Kidney epithelial cell (primary cell): ENCODE data around the gene OR2V2.

DNA sequence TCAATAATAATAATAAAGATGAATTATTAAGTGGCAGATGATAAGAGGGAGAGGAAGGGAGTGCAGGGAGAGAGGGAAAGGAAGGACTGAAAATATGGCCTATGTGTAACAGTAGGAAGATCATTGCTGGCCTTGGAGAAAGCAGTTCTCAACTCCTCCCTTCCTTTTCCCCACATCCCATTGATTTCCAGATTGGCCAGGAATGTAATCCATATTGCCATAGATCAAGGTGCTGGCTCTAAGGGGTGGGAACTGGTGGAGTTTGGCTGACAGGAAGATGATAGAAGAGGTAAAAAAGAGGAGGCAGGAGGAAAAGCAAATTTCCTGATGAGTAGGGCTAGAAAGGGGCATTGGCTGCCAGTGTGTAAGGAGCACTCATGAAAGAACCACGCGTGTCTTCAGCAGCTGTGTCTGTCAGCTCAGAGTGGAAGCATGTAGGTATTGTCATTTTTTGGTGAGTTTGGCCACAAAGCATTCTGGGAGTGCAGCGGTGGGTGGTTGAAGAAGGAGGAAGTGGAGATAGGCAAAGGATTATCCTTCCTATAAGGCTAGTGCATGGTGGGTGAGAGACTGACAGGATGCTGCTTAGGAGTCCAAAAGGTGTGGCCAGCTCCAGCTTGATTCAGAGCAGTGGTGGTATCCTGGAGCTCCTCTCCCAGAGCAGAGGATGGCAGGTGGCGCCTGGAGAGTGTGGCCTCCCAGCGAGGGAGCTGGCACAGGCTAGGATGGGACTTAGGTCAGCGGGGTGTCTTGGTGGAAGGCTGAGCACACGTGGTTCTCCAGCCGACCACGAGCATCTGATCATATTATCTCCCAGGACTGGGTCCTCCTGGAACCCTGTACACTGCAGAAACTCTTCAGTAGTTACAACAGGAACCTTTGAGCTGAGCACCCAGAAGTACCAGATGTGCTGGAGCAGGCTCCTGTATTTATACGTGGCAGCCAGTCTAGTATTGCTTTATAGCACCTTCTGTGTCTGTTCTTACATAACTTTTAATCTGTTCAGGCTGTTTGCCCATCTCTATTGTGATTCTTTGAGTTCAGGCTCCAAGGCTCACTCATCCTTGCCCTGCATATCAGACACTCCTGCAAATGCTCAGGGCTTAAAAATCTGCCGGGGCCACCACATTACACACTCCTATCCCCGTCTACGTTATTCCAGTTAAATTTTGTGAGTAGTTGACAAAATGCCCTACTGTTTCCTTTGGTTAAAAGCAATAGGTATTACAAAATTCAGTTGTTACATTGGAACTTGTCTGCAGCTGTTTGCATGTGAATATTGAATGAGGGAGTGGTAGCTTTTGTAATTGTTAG lies 29.5 kb downstream of the MAML1 start:
- RAMPAGE, long total RNA: no peak
- RRBS: no CpG with 5 or more reads among the region's 13 CpGs

- RAMPAGE, long total RNA: no peak
- RRBS: 97% methylated on average over 4 of the region's 17 CpGs
Observed at GRCh38 chr5:179776344-179777341, 17.1 kb upstream of the LTC4S start.

DNA sequence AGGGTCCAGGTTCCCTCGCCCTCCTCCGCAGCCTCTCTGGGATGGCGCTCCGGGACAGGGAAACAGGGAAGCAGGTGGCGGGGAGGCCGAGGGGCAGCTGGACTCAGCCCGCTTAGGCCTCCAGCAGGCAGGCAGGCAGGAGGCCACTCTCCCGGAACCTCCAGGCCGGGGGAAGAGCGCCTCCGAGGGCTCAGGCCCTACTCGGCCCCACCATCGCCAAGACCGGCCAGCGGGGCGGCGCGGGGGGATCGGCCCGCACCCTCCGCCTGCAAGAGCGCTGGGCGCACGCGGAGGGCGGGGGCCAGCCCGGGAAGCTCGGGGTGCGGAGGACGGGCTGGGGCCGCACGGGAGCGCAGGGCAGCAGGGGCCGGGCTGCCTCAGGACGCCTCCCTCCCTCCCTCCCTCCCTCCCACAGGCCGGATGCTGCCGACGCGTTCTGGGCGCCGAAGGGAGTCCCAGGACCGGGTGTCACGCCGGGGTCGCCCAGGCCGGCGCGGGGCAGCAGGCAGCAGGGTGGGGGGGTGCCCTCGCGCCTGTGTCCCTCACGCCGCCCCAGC lies 996 bp downstream of the MGAT4B start:
- RAMPAGE, long total RNA: no peak
- RRBS: under 1% methylated on average over 39 of the region's 52 CpGs

- RAMPAGE, long total RNA: no peak
- RRBS: no CpG with 5 or more reads among the region's 26 CpGs
Observed at GRCh38 chr5:179832499-179833330, 12.0 kb downstream of the SQSTM1 start.

GRCh38 chr5:179912713-179913554 lies 5.2 kb upstream of the TBC1D9B start:
- RAMPAGE, long total RNA: no peak
- RRBS: no CpG with 5 or more reads among the region's 26 CpGs

GRCh38 chr5:180020119-180020577 lies 51.4 kb downstream of the RNF130 start:
- RAMPAGE, long total RNA: no peak
- RRBS: no CpG with 5 or more reads among the region's 16 CpGs

- RAMPAGE, long total RNA: no peak
- RRBS: no CpG with 5 or more reads among the region's 6 CpGs
Observed at GRCh38 chr5:180093655-180094113, 22.1 kb upstream of the RNF130 start.

DNA sequence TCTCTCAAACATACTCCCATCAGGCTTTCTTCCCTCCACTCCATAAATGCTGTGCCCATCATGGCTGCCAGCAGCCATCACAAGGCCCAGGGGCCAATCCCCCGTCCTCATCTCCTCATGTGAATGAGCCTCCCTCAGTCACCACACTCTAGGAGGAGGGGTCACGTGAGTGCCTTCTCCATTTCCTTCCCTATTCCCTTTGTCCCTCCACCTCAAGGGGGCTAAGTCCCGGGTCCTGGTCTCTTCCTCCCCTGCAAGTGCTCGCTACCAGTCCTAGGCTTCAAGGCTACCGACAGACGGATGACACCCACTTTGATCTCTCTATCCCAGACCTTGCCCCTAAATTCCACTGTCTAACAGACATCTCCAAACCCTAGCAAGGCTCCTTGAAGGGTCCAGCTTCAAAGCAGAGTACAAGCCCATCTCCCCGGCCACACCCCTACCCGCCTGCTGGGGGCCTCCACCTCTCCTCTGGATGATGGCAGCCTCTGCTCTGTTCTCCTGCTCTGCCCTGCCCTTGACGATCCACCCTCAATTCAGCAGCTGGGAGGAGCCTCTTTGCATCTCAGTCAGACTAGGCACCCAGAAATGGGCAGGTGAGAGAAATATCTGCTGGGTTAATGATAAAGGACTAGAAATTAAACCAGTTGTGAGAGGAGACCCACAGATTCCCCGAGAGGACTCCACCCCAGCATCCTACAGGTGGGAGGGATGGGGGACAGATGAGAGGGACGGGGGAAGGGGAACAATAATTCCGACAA lies 36.0 kb upstream of the RASGEF1C start:
- RAMPAGE, long total RNA: no peak
- RRBS: no CpG with 5 or more reads among the region's 12 CpGs

- RAMPAGE, long total RNA: no peak
- RRBS: no CpG with 5 or more reads among the region's 9 CpGs
Observed at GRCh38 chr5:180280274-180280831, 11.5 kb downstream of the MAPK9 start.

DNA sequence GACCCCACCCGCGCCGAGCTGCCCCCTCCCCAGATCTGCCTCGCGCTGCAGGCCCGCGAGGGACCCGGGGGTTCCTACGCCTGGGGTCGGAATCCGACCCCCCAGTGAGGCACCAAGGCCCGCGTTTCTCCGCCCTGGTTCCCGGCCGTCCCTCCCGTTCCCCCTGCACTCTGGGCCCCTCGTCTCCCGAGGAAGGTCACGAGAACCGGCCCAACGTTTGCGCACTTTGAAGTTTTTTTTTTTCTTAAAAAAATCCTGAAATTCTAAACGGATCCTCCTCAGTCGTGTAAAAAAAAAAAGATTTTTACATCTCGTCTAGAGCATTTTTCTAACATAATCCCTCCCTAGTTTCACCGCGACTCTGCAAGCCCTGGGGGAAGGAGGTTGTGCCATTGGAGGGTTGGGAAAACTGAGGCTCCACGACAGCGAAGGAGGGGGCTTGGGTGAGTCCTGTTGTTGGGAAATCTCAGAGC lies 958 bp upstream of the GFPT2 start:
- RAMPAGE, long total RNA: no peak
- RRBS: 4% methylated on average over 14 of the region's 30 CpGs

DNA sequence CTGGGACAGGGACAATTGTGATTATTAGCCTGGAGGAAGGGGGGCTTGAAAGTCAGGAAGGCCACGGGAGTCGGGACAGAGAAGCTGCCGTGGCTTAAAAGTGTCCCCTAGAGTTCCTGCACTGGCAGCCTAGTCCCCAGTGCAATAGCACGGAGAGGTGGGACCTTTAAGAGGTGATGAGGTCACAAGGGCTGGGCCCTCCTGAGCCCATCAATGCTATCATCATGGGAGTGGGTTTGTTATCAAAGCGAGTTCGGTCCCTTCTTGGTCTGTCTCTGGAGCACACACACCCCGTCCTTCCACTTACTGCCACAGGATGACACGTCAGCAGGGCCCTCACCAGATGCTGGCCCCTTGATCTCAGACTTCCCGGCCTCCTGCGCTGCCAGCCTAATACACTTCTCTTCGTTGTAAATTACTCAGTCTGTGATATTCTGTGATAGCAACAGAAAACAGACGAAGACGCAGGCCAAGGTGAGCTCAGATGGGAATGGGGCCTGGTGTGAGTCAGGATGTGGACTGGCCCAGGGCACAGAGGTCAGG lies 26.3 kb upstream of the CNOT6 start:
- RAMPAGE, long total RNA: no peak
- RRBS: no CpG with 5 or more reads among the region's 13 CpGs

GRCh38 chr5:180787056-180787530 lies 15.5 kb downstream of the MGAT1 start:
- RAMPAGE, long total RNA: no peak
- RRBS: no CpG with 5 or more reads among the region's 9 CpGs

DNA sequence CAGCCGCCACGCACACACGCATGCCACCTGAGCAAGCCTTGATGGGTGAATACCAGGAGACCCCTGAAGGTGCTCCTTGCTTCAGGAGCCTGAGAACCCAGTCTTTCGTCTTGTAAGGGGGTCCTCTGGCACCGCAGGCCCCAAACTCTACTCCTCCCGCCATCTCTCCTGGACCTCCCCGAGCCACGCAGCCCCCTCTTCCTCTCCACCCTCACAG lies 14.5 kb downstream of the MGAT1 start:
- RAMPAGE, long total RNA: no peak
- RRBS: no CpG with 5 or more reads among the region's 8 CpGs

GRCh38 chr5:180803546-180804328 lies 1.1 kb upstream of the MGAT1 start:
- RAMPAGE, long total RNA: no peak
- RRBS: 44% methylated on average over 7 of the region's 34 CpGs

DNA sequence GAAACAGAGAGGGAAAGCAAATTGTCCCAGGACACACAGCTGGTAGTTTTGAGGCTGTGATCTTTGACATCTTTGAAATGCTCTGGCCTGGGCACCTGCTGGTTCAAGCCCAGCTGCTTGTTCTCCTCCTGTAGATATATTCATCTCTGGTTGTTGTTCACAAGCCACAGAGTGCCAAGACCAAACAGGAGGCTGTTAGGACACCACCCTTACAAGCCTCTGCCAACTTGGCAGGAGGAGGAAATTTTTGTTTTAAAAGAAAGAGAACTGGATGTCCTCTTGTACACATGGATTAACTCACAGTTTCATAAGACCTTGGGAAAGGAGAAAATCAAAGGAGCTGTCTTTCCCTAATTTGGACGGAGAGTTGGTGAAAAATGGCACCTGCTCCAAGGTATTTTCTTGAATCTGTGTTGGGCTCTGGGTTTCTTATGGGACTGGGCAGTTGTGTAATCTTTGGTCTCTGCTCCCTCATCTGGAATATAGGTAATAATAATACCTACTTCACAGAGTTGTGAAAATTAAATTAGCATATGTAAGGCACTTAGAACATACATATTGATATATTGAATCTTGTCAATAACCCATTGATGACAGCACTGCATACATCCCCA lies 8.6 kb upstream of the ZFP62 start:
- RAMPAGE, long total RNA: no peak
- RRBS: no CpG with 5 or more reads among the region's 1 CpG

DNA sequence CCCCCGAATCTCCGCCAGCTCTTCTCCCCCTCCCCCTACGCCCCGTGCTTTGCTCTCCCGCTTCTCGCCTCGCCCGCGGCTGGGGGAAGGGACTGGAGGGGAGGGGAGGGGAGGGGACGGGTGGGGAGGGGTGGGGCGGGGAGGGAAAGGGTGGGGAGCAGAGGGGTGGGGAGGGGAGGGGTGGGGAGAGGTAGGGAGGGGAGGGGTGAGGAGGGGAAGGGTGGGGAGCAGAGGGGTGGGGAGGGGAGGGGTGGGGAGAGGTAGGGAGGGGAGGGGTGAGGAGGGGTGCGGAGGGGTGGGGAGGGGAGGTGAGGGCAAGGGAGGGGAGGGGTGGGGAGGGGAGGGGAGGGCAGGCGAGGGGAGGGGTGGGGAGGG lies 32.8 kb downstream of the OR2V1 start:
- RAMPAGE, long total RNA: no peak
- RRBS: no CpG with 5 or more reads among the region's 13 CpGs

- RAMPAGE, long total RNA: no peak
- RRBS: no CpG with 5 or more reads among the region's 16 CpGs
Observed at GRCh38 chr5:181121863-181122387, 9.0 kb downstream of the OR2V1 start.

DNA sequence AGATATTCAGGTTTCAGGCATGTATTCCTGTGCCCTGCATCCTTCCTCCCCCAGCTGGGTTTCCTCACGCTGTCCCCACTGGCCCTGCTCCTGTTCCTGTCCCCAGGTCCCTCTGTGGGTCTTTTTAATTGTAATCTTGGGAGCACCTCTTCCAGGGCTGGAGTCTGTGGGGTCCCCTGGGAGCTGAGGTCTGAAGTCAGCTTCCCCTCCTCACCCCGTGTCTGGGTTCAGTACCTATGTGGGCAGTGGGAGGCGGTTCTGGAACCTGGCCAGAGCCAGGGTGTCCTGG lies at the start of gene OR2V2:
Gene OR2V2, plus strand, starts transcription at position 226 of the 289 bp plus-strand sequence.
- RAMPAGE, long total RNA: no peak
- RRBS: no CpG with 5 or more reads among the region's 3 CpGs

GRCh38 chr5:181216865-181218146 lies 5.8 kb upstream of the TRIM41 start:
- RAMPAGE, long total RNA: no peak
- RRBS: 4% methylated on average over 10 of the region's 75 CpGs

GRCh38 chr5:181236486-181237618 lies 6.9 kb downstream of the RACK1 start:
- RAMPAGE, long total RNA: no peak
- RRBS: no CpG with 5 or more reads among the region's 16 CpGs